SUDHL5 (cell line): ENCODE measurements around a stretch of chr11.

- PRO-cap, result no peak
Observed at GRCh38 chr11:130675219-130676049, 227.0 kb downstream of the ADAMTS15 start.

DNA sequence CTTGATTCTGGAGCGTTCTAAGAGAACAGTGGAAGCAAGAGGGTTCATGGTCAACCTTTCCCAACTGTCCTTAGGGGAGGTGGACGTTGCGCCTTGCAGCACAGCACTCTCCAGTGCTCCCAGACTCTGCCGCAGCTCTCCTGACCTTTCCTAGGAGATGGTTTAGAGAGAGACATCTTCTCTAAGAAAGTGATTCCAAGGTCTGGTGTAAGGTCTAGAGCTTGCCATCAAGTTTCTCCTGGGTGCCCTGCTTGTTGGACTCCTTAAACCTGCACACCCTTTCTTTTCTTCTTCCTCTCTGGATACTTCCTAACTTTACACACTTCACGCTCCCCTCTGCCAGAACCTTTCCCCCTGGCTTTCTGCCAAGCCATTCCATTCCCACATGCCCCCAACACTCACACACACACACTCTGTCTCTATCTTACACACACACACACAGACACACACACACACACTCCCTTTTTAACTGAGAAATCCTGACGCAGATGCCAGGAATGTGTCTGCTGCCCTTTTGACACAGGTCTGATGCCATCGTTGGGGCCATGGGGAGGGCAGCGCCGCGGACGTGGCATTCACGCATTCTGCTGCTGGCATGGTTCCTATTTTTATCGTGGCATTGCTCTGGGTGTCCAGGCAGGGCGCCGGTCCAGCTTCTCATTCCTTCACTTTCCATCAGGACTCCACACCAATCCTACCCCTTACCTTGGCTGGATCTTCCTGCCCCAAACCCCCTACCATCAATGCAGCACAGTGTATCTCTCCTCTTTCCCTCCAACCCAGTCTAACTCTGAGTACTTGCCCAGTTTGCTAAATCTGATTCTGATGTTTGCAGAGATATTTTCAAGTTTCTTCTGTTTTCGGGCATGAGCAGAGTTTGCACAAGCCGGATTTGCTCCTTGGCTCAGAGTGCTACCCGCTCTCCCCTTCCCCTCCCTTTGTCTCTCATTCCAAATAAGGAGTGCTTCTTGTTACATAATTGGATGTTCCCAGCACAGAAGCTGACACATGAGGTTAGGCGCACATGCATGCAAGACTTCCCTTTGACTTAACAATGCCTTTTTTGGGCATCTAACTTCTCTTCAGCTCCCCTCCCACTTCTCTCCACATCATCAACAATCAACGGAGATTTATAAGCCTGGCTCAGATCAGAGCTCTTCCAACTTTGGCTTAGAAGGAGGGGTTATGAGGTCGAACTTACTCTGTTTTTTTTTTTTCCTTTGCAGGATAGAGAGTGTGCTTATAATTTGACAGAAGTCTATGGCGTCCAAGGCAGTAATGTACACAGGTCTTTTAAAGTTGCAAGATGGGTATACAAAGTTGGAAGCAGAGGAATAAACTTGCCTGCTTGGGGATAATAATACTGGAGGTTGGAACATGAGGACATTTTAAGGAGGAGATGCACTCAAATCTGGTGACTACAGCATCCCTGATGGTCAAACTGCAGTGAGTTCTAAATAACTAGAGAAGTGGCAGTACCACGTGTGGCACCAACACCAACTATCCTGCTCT is 18.8 kb downstream of the SNX19 start:
- PRO-cap, result no peak

DNA sequence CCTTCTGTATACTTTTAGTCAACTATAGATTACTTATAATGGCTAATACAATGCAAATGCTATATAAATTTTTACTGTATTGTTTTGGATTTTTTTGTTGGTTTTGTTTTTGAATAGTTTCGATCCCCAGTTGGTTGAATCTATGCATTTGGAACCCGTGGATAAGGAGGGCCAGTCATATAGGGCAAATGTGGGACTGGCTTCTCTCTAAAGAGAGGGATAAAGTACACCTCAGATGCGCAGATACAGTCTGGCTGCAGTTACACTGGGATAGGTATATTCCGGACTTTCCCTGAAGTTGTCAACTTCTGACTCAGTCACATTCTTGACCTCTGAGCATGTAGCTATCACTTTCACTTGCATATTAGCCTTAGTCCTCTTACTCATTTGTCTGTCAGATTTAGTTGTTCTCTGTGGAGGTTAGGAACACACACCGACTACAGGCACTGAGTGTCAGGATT is 654.0 kb downstream of the NTM start:
- PRO-cap, result no peak

GRCh38 chr11:133162590-133162976 is 369.7 kb downstream of the OPCML start:
- PRO-cap, result no peak

DNA sequence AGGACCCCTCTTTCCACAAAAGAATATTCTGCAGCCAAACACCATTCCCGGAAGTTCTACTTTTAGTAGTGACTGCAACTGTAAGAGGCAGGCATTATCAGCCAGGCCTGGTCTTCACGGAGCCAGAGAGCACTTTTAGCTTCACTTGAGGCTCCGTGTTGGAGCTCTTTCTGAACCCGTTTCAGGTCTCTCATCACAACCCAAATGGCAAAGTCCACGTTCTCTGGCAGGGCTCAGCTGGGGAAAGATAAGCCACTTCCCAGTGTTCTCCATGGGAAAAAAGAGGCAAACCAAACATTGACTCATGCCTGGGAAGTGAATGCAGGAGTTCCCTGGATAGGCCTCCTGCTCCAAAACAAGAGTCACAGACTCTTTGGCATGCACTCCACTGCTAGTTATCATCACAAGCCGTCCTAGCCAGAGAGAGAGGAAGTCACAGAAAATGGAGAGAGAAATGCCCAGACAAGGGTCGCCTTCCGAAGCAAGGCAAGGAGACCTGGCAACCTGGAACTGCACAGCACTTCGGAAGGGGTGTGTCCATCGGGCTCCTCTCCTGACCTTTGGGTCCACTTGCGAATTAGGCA is 11.6 kb downstream of the OPCML start:
- PRO-cap, result no peak

DNA sequence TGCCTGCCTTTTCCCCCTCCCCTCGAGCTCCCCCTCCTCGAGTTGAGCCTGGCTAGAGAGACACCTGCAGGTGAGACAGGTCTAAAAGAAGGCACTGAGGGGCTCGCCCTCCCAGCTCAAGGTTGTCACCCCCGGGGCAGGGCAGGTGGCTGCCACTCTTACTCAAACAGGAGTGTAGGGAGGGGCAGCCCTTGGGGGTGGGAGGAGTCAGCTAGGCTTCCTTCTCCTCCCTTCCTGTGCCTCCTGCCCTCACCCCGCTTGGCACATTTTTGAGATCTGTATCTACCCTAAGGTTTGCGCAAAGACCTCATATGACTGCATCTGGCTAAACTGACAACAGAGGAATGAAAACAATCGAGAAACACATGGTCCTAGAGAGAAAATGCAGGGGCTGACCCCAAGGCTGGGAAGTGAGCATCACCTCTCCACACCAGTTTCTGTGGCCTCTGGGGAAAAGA is 28.2 kb downstream of the IGSF9B start:
- PRO-cap, result no peak

DNA sequence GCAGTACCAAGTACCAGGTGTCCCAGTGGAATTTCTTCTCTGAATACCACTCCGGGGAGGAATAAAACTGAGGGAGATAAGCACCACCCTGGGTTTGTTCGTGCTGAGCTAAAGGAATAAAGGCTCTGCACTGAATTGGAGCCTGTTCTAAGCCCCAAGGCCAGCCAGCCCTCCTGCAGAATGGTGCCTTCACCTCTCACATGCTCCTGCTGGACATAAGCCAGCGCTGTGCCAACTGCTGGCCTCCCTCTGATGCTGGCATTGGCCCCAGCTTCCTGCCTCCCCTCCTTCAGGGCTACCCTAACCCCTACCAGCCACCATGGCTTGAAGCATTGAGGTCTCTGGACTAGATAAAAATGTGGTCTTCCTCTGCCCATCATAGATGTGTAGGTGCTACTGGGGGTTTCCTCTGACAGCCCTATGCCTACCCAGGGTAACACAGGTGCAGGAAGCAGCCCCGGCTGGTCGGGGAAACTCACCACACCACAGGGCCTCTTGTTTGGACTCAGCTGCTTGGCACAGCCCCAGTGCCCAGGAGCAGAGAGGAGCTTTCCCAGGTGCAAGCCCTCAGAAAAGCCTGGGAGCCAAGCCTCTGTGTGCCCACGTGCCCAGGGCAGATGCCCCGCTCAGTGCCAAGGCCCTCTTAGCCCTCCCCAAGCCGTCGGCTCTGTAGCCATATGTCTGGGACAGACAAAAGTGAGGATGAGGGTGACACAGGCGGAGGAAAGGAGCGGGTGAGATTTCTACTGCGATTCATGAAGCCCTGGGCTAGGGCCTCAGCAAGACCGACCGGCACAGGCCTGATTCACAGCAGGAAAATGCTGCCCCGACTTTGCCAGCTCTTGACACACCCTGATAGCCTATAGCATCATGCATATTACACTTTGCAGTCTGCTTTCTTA is 34.1 kb upstream of the JAM3 start:
- PRO-cap, result no peak

GRCh38 chr11:134102402-134103119 is 33.7 kb downstream of the JAM3 start:
- PRO-cap, result no peak

DNA sequence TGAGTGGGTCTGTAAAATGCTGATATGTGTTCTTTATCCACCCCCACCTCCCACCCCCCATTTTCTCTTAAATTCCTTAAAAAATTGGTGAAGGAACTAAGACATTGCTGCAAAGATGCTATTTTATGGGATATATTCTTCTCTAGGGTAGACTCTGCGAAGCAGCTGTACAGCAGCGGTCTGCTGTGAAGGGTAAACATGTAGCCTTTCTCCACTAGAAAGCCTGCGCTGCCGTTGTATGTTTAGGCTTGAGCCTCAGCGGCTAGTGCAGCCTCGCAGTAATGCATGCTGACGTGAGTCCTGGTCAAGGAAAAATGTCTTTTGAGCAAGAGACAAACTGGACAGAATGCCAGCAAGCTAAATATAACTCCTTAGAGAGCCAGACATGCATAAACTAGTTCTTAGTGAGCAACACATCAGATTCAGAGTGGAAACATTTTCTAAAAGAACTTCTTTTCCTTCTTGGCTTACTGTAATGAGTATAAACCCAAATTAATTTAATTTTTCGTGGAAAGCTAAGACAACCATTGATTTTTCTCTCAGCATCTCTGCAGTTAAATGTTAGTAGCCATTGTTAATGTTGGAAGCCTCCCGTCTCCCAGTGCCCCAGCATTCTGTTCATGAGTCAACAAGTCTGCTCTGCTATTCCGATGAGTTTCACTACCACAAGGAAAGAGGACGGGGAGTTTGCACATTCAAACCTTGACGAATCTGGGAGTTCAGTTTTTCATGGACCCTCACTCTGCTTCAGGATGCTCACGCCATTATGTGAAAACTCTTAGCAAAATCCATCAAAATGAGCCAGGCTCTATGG is 51.3 kb downstream of the JAM3 start:
- PRO-cap, result no peak

GRCh38 chr11:134142551-134142925 is 73.7 kb downstream of the JAM3 start:
- PRO-cap, result no peak

- PRO-cap, result no peak
Observed at GRCh38 chr11:134225315-134225981, 977 bp downstream of the VPS26B start.

DNA sequence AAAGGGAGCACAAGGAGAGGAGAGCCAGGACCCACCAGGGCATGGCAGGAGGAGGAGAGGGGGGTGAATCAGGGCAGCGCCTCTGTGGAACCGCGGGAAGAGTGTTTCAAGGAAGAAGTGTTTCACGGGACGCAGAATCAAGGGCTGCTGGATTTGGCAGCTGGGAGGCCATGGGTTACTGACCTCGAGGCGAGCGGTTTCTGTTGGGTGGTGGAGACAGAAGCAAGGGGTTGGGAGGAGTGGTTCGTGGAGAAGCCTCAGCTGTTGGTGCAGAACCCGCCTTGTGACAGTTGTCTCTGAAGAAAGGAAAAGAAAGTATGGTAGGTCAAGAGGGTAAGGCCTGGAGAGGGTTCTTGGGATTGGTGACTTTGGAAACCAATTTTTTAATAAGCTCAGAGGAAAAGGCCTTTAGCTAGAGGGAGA is 13.1 kb downstream of the VPS26B start:
- PRO-cap, result no peak

- PRO-cap, result no peak
Observed at GRCh38 chr11:134979092-134979515, 567.1 kb upstream of the B3GAT1 start.